Body of pancreas (tissue), 2 donors: ENCODE measurements around the genes NOC2L, ISG15 and TNFRSF18.

DNA sequence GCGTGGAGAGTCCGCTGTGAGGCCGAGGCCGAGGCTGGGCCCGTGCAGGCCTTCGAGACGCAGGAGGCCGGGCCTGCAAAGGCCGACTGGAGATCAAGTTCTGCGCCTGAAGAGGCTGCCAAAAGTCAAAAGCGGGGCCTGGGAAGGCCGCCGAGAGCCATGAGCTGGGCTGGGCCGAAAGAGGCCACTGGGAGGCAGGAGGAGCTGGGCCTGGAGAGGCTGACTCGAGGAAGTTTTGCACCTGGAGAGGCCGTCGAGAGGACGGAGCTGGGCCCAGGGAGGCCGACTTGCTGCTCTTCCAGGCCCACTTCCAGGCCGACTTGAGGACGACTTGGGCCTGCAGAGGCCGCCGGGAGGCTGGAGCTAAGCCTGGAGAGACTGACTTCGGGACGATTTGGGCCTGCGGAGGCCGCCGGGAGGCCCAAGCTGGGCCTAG is 69.9 kb downstream of the OR4F5 start:
- PRO-cap = no peak
- RAMPAGE, long total RNA, 2 experiments = no peak in any of the 2 experiments

DNA sequence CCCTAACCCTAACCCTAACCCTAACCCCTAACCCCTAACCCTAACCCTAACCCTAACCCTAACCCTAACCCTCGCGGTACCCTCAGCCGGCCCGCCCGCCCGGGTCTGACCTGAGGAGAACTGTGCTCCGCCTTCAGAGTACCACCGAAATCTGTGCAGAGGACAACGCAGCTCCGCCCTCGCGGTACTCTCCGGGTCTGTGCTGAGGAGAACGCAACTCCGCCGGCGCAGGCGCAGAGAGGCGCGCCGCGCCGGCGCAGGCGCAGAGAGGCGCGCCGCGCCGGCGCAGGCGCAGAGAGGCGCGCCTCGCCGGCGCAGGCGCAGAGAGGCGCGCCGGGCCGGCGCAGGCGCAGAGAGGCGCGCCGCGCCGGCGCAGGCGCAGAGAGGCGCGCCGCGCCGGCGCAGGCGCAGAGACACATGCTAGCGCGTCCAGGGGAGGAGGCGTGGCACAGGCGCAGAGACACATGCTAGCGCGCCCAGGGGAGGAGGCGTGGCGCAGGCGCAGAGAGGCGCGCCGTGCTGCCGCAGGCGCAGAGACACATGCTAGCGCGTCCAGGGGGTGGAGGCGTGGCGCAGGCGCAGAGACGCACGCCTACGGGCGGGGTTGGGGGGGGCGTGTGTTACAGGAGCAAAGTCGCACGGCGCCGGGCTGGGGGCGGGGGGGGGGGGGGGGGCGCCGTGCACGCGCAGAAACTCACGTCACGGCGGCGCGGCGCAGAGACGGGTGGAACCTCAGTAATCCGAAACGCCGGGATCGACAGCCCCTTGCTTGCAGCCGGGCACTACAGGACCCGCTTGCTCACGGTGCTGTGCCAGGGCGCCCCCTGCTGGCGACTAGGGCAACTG is 115.9 kb downstream of the OR4F5 start:
- PRO-cap = unidirectional peak, minus-strand start at position 204 of the sequence
- RAMPAGE, long total RNA, 2 experiments = no peak in any of the 2 experiments

DNA sequence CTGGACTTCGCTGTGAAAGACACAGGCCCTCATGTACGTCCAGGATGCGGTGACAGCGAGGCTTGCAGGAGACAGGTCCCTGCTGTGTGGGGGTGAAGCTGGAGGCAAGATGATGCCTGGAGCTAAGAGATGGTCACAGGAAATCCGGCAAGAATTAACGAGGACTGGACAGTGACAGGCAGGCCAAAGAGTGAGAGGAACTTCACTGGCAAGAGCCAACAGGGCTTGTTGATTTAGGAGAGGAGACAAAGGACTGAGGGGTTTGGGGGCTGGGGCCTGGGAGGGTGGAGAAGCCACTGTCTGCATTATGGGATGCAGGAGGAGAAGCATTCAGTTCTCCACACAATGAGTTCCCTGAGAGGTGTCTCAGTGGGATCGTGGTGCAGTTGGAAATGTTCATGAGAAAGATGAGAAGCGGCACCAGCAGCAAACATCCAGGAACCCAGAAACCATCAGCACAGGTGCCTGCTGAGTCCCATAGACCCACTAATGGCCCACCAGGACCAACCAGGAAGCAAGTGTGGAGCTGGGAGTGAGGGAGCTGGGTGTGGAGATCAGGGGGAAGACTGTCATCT is 89.8 kb upstream of the SAMD11 start:
- PRO-cap = no peak
- RAMPAGE, long total RNA, 2 experiments = no peak in any of the 2 experiments

DNA sequence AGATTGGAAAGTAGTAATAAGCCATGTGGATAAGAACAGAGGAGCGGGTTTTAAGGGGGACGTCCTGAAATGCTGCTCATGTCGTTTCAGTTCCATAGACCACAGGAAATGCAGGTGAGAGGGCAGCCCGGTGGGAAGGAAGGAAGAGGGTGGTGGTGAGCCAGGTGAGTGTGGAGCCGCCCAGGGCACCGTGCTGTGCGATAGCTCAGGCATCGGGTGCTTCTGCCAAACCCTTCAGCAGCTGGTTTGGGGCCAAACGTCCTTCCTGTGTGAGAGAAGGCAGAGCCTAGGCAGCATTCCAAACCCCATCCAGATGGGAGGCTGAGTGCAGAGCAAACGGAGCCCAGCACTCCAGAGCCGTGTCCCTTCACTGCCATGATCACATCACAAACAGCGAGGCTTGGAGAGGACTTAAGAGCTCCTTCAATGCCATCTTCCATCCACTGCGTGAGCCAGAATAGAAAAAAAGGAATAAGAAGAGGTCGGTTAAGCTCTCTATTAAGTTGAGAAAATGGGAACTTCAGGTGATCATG is 65.1 kb upstream of the SAMD11 start:
- PRO-cap = no peak
- RAMPAGE, long total RNA, 2 experiments = no peak in any of the 2 experiments

GRCh38 chr1:920931-921525 is 2.7 kb upstream of the SAMD11 start:
- PRO-cap = no peak
- RAMPAGE, long total RNA, 2 experiments = no peak in any of the 2 experiments

DNA sequence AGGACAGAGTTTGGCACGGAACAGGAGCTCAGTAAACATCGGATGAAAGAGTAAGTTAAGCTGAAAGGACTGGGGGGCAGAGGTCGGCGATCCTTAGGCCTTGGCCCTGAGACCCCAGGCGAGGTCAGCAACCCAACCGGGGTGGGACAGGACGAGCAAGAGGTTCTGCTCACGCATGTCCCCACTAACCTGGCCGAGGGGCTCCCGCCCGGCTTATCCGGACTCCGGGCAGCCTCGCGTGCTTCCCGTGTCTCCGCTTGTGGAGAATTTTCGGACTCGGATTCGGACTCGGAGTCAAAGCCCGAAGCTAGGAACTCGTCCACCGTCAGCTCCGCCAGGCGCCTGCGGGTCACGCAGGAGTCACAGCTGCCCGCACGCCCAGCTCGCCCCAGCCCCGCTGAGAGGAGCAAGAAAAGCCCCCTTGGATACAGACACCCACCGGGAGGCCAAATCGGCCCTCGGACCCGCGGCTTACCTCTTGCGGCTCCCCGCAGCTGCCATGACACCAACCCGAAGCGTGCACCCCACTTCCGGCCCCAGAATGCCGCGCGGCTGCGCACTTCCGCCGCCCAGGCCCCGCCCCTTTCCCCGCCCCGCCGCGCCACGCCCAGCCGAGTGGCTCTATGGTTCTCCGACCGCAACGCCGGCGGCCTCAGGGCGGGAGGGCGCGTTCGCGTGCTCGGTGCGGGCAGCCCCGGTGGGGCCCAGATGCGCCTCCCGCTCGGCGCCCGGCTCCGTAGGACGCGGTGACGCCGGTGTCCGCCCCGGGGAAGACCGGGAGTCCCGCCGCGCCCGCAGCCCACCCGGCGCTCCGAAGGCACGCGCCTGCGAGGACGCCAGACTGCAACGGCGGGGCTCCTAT is at the start of gene NOC2L:
Gene NOC2L, minus strand, starts transcription at position 517 of the 862 bp plus-strand sequence.
- PRO-cap = bidirectional peak, plus-strand start at position 624 of the sequence, minus-strand start at position 512 of the sequence
- RAMPAGE, long total RNA, 2 experiments = start-site peak on the minus strand in 2 of 2 experiments, centred at positions 517 to 525 of the sequence, 67 to 136 reads per replicate

- PRO-cap = no peak
- RAMPAGE, long total RNA, 2 experiments = no peak in any of the 2 experiments
Observed at GRCh38 chr1:961249-961952, 1.0 kb downstream of the KLHL17 start.

- PRO-cap = unidirectional peak, minus-strand start at chr1:1001896
- RAMPAGE, long total RNA, 2 experiments = no peak in any of the 2 experiments
Observed at GRCh38 chr1:1001652-1002476, 2.0 kb upstream of the HES4 start.

GRCh38 chr1:1012512-1013762 is at the start of gene ISG15:
Gene ISG15 (plus strand): TSS chr1:1013497.
- PRO-cap = bidirectional peak, plus-strand start at chr1:1013491, minus-strand start at chr1:1013351
- RAMPAGE, long total RNA, 2 experiments = start-site peak on the plus strand in 2 of 2 experiments, at chr1:1013491-1013497 at its widest, 27 to 42 reads per replicate

DNA sequence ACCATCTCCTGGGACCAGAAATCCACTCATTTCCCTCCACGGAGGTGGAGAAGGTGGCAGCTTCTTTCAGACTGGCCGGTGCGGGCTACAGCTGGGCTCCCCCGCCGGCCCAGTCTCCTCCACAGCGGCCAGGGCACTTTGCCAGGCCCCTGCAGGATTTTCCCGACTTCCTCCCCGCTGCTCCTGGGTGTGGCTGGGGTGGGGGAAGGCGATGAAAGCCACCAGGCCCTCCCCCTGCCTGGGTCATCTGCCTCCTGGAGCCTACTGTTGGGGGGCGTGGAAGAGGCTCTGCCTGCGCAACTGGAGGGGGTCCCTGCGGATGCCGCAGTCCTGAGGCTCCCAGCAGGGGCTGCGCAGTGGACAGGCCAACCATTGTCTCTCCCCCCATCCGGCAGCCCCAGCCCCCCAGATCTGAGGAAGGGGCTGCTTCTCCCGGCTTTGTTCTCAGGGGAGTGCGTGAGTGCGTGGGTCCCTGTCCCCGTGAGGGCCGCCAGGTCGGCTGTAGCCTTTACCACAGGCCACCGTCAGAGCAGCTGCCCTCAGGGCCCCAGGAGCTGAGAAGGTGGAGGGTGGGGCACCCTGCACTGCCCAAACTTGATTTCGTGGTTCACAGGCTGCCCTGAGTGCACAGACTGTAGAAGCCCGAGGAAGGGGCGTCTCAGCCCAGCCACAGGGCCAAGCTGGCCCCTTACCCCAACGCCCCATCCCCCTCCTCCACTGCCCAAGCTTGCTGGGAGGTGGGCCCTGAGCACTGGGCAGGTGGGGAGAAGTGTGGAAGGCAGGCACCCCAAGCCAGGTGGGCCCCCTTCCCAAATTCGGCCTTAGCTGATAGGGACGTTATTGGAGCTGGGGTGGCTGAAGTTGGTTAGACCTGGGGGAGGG is 1.4 kb downstream of the AGRN start:
- PRO-cap = bidirectional peak, plus-strand start at position 280 of the sequence, minus-strand start at position 117 of the sequence
- RAMPAGE, long total RNA, 2 experiments = no peak in any of the 2 experiments

GRCh38 chr1:1049768-1050431 is 24.2 kb downstream of the RNF223 start:
- PRO-cap = no peak
- RAMPAGE, long total RNA, 2 experiments = no peak in any of the 2 experiments

- PRO-cap = no peak
- RAMPAGE, long total RNA, 2 experiments = no peak in any of the 2 experiments
Observed at GRCh38 chr1:1069768-1070885, 4.0 kb downstream of the RNF223 start.

GRCh38 chr1:1109291-1110259 is 6.3 kb downstream of the C1orf159 start:
- PRO-cap = no peak
- RAMPAGE, long total RNA, 2 experiments = no peak in any of the 2 experiments

GRCh38 chr1:1129358-1129826 is 13.5 kb upstream of the C1orf159 start:
- PRO-cap = no peak
- RAMPAGE, long total RNA, 2 experiments = no peak in any of the 2 experiments

GRCh38 chr1:1135610-1135933 is 19.7 kb upstream of the C1orf159 start:
- PRO-cap = no peak
- RAMPAGE, long total RNA, 2 experiments = no peak in any of the 2 experiments

GRCh38 chr1:1163195-1163936 is 10.3 kb upstream of the TTLL10 start:
- PRO-cap = bidirectional peak, plus-strand start at chr1:1163261, minus-strand start at chr1:1163248; bidirectional peak, plus-strand start at chr1:1163501, minus-strand start at chr1:1163539; bidirectional peak, plus-strand start at chr1:1163780, minus-strand start at chr1:1163777
- RAMPAGE, long total RNA, 2 experiments = no peak in any of the 2 experiments

GRCh38 chr1:1206482-1207017 is at the start of gene TNFRSF18:
Gene TNFRSF18 (minus strand): TSS chr1:1206592.
- PRO-cap = no peak
- RAMPAGE, long total RNA, 2 experiments = no peak in any of the 2 experiments

DNA sequence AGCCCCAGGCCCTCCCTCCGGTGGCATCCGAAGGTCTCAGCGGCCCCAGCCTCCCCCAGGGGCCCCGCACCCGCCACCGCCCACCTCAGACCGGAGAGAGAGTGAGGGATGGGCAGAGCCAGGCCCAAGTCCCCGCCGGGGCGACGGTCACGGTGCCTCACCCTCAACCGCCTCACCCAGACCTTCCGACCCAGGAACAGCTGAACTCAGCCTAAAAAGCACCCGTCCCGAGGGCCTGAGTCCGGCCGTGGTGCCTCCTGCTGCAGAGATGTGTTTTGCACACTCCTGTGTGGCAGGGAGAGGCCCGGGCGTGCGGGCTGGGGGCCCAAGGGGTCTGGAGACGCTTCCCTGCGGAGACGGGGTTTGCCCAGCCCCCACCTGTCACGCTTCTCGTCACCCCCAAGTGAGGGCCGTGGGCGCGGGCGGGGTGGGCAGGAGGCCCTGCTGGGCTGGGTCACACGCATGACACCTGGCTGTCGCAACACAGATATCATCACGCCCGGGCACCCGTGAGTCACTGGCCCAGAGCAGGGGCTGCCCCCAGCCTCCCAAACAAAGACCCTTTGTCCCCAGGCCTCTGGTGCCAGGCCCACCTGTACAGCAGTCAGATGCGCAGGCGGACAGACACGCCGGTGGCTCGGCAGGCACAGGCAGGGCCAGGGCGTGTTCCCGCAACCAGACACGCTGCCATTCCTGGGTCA is 5.8 kb downstream of the B3GALT6 start:
- PRO-cap = unidirectional peak, plus-strand start at position 607 of the sequence
- RAMPAGE, long total RNA, 2 experiments = no peak in any of the 2 experiments

DNA sequence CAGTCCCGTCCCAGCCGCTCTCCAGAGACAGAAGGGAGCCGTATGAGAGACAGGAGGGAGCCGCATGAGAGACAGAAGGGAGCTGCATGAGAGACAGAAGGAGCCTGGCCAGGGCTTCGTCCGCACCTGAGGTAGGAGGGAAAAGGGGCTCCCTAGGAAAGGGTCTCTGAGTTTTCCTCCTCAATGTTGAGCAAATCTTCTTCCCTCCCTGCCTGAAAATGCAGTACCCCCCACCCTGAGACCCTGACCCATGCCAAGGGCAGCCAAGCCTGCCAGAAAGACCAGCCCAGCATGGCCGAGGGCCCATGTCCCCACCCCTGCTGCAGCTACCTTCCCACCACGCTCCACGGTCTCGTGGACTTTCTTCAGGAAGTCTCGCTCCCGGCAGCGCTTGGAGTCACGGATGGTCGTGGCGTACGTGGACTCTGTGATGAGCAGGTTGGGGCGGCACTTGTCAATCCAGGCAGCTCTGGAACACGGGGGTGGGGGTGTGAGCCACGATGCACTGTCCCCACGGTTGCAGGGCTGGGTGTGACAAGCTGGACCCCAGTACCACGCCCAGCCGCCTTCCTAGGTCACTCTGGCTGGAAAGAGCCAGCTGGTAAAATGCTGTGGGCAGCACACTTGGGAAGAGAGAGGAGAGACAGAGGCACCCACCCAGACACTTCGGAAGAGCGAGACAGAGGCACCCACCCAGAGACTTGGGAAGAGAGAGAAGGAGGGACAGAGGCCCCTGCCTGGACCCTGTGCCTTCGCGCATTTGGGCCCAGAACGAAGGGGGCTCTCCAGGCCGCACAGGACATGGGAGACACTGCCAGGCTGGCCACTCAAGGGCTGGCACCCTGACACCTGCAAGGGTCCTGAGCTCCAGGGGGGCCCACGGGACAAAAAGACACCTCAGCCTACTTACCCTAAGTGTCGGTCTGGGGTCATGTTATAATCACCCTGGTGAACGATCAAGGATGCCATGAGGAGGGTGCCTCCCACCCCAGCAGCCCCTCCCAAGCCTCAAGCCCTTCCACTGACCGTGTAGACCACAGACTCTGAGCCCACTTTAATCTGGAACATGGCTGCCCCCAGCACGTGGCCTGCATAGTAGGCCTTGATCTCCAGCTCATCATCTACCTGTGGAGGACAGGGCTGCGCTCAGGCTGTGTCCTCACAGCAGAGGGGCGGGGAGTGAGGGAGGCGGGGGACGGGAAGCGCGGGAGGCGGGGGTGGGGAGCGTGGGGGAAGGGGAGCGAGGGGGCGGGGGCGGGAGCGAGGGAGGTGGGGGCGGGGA is 6.5 kb downstream of the PUSL1 start:
- PRO-cap = no peak
- RAMPAGE, long total RNA, 2 experiments = no peak in any of the 2 experiments

GRCh38 chr1:1333583-1334364 is 2.7 kb downstream of the TAS1R3 start:
- PRO-cap = no peak
- RAMPAGE, long total RNA, 2 experiments = no peak in any of the 2 experiments